Cytotoxic T cell (primary cell): Measurements from ENCODE around the genes MAP3K6, FGR and SMPDL3B.

DNA sequence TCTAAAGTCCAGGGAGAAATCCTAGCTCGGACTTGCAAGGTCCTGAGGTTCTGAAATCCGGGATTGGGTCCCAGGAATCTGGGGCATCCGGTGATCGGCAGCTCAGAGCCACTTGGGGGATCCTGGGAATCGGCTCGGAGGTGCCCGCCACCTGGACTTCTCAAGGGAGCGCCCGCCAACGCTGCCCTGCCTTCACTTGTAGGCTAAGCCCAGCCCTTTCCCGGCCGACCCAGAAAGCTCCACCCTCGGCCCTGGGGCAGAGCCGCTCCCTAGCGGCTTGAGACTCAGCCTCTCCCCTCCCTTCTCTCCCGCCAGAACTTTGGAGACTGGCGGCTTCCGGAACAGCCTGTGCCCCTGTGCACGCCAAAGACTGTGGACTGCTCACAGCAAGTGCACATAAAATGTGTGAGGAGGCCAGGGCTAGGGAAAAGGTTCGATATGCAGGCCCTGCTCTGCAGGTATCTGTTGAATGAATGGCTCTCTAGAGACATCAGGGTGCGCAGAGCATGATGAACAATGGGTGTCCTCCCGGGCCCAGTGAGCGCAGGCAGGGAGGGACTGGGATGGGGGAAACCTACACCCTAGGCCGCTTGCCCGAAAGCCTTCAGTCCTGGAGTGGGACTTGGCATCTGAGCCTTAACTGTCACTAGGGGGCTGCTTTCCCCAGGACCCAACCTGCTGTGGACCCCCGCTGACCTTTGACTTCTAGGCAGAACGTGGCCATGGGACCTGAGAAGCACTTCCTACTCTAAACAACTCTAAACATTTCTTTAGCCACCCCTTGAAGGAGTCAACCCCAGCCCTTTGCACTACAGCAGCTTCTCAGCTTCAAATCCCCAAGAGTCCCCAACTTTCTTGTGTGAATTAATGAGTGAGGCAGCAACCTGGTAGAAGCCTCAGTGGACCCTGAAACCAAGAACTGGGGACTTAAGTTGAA, at the start of gene MAP3K6:
TSS of gene MAP3K6 (minus strand) at position 200 of the 937 bp plus-strand sequence.
- PRO-cap, 2 experiments, result no peak in any of the 2 experiments

- PRO-cap, 2 experiments, result no peak in any of the 2 experiments
These were observed 7.2 kb downstream of the GPR3 start for GRCh38 chr1:27399595-27400064.

DNA sequence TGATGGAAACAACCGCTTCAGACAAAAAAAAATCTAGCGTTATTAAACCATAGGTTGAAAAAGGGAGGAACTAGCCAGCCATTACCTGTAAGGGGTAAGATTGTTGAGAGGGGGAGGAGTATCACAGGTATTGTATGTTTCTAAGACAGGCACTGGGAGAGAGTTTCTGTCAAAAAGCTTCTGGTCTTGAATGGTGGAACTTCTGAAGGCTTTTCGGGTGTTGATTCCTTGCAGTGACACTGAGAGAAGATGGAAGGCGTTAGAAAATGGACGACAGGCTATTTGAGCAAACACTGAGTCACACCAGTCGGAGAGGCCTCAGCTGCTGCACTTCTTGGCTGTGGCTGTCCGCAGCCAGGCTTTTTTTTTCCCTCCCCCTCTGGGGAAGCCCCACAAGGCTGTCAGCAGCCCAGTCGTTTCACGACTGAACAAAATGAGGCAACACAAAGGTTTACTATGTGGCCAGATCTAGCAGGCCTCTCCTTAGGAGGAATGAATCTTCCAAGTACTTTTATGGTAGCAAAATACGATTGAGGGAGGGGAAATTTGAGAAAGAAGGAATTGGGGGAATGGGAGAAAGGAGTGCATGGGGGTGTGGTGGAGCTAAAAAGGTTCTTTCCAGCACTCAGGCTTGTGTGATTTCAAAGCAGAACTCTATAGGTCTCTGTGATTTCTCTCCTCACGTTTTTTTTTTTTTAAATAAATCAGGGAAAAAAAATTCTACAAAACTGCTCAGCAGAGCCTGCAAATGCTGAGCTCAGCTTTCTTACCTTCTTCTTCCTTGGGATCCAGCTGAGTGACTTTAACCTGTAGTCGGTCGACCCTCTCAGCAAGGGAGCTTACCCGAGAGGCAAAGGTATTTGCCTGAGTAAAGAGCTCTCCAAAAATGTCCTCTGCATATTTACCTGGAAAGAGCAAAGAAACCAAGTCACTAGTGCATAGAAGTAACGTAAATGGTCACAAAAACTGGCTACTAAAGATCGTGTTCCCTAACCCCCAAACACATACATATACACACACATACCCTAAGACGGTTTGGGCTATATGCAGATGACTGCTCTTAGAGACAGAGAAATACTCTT, 26.1 kb downstream of the GPR3 start:
- PRO-cap, 2 experiments, result no peak in any of the 2 experiments

- PRO-cap, 2 experiments, result no peak in any of the 2 experiments
These were observed 14.7 kb downstream of the WASF2 start for GRCh38 chr1:27475285-27475605.

- PRO-cap, 2 experiments, result peak in 1 of 2 experiments; most common plus-strand start chr1:27490615 (in 1)
These were observed 461 bp upstream of the WASF2 start for GRCh38 chr1:27490450-27490805.

- PRO-cap, 2 experiments, result no peak in any of the 2 experiments
These were observed 29.5 kb upstream of the WASF2 start for GRCh38 chr1:27519197-27520098.

DNA sequence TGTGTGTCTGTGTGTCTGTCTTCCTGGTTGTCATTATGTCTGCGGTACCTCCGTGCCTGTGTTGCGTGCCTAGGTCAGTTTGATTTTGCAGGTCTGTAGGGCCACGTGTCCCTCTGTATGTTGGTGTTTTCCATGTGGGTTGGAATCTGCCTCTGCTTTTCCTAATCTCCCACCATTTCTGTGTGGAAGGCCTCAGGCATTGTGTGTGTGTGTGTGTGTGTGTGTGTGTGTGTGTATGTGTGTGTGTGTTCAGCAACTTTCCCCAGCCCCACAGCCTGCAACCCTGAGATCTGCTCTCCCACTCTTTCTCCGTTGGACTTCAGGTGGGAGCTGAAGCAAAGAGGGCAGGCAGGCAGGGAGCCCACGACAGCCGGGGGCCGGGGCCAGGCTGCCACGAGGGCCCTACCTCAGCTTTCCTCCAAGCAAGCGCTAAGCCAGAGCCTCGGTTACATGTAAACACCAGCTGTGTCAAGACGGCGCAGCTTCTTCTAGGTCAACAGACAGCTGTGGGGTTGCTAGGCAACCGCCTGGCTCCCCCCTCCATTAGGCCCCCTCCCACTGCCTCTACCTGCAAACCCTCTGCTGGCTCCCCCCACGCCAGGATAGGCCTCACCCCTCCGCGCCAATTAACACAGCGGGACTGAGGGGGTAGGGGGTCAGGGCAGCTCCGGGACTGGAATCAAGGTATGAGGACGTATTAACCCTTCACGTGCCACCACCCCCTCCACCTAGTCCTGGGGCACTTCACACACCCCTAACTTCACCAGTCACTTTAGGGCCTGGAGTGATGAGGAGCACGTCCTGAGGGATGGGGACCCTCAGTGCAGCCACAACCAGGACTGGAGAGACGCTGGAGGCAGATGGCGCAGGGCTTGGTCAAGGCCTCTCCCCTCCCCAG, 37.1 kb upstream of the WASF2 start:
- PRO-cap, 2 experiments, result peak in 2 of 2 experiments; most common plus-strand start position 770 of the sequence (in 1); most common minus-strand start position 332 of the sequence (in 1)

GRCh38 chr1:27554931-27555347, 49.0 kb downstream of the AHDC1 start:
- PRO-cap, 2 experiments, result no peak in any of the 2 experiments

DNA sequence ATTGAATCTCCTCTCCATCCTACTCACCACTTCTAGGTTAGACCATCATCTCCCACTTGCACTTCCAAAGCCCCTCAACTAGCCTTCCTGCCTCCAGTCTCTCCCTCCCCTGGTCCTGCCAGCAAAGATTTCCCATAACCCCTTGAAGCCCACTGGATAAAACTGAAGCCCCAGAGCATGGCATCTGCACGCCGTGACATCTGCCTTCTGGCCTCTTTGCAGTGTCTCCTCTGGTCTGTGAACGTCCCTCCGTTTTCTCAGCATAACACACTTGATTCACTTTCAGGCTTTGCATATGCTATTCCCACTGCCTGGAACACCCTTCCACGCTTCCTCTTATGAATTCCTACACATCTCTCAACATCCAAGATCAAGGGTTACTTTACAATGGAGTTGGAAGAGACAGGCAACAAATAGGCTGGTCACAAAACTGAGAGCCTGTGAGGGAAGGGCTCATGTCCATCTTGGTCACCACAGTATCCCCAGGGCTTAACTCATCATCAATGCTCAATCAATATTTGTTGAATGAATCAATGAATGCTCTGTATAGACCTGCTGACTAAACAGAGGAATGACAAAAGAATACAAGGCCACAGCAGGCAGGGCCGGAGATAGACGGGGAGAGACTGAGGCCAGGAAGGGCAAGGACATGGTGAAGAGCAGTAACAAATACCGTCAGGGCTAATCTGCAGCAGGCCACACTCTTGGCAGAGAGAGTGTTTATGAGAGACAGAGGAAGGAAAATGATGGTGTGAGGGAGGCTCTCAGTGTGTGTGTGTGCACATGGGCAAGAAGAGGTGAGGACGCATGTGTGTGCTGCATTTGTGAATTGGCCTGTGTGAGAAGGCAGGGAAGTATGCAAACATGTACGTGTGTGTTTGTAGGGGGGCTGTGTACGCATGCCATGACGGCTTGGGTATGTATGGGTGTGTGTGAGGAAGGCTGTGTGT, 15.8 kb downstream of the AHDC1 start:
- PRO-cap, 2 experiments, result no peak in any of the 2 experiments

DNA sequence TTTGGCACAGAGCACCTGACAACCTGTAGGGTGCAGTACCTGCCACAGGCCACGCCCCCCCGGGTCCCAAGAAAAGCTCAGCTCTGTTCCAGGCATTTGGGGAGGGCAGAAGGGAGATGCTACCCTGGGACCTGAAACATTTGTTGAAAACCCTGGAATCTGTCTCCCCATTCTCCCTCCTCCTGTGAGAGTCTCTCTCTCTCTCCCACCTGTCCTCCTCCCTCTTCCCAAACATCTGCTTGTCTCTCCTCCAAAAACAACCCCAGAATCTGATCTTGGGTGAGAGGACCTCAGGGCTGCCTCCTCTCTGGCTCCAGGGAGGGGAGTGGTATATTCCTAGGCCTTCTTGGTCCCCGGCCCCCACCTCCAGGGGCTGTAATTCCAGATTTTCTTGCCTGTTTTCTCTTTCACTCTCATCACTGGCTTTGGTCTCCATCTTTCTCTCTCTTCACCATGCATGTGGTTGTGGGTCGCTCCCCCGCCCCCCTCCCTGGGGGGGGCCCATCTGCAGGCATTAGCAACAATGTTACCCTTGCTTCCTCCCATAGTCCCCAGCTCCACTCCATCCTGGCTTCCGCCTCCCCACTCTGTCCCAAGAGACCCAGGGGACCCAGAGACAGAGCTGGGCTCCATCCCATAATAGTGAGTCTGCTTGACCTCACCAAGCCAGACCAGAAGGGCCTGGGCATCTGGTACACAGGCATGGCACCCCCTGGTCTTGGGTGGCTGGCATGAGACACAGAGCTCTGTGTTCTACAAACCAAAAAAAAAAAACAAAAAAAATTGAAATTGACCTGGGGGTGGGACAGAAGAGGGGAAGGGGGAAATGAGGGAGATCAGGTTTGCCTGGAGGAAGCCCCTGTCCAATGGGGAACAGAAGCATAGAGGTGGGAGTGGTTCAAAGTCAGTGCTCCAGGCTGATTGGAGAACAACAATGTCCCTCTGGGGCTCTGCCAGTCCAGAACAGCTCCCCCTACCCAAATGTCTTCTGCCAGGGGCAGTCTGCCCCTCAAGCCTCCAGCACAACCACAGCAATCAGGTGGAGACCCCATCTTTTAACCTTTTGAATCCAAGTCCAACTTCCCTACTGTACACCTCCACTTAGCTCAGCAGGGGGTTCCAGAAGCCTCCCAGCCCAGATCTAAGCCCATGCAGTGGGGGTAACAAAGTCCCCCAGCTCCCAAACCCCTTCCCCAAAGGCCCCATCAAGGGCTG, 3.8 kb downstream of the AHDC1 start:
- PRO-cap, 2 experiments, result no peak in any of the 2 experiments

DNA sequence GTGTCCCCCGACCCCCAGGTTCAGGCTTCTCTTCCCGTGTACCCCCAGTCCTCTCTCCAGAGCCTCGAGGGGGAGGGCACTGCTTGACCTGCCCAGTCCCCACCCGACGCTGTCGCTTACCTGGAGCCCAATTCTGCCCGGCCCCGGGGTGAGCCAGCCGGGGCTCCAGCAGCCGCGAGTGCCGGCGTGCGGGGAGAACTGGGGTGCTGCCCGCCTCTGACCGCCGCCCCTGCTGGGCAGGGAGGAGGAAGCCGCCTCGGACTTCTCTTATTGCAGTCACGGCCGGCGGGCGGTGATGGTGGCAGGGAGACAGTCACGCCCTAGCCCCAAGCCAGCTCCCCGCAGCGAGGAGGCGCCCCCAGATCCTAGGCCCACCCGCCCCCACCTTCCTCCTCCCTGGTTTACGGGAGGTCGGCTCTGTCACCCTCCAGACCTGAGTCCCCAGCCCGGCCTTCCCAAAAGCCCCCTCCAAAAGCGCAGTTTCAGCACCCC, at the start of gene FGR:
TSS of gene FGR (minus strand) at position 241 of the 492 bp plus-strand sequence.
- PRO-cap, 2 experiments, result no peak in any of the 2 experiments

DNA sequence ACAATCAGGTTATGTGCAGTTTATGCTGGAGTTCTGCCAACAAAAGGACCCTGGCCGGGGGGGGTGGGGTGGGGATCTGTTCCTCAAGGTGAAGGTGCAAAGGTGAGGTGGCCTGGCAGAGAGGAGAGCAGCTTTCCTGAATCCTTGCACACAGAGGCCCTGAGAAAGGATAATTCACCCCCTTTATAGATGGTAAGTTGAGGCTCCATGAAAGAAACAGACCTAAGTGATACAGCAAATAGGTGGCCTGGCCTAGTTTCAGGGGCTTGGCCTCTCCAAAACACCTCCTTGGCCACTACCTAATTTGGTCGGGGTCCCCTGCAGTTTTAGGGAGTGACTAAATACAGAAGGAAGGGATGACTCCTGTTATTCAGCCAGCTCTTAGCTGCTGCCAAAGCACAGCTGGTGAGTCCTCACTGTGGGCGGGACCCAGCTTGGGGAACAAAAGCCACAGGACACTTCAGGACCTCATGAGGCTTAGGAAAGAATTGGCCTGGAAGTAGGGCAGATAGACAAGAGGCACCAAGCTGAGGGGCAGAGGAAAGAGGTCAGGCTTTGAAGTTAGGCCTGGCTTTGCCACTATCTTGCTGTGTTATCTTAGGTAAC, 16.0 kb downstream of the IFI6 start:
- PRO-cap, 2 experiments, result no peak in any of the 2 experiments

DNA sequence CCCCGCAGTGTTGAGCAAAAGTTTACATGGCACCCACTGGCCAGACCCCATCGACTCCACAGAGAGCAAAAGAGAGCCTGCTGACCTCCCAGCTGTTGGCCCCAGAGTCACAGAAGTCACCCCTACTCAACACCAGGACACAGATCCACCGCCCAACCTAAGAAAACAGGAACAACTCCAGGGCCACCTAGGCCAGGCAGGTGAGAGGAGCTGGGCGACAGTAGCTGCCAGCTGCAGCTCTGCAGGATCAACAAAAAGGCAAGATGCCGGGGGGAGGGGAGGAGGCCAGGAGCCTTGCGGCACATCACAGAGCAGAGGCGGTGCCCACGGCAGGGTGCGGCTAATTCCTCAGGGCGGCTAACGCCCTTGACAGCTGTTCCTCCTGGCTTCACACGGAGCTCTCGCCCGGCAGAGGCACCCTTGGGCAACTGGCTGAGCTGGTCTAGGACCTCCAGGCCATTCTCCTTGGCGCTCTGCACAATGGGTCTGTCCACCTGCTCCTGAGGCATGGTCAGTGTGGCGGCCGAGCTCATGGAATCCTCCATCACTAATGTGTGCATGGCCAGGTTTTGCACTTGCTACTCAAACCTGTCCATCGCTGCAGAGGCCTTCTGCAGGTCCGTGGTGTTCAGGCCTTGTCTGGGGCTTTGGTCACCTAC, 14.6 kb upstream of the IFI6 start:
- PRO-cap, 2 experiments, result no peak in any of the 2 experiments

GRCh38 chr1:27744996-27745442, 19.3 kb downstream of the FAM76A start:
- PRO-cap, 2 experiments, result peak in 1 of 2 experiments; most common plus-strand start chr1:27745259 (in 1)

GRCh38 chr1:27790184-27790619, 17.2 kb downstream of the STX12 start:
- PRO-cap, 2 experiments, result no peak in any of the 2 experiments

DNA sequence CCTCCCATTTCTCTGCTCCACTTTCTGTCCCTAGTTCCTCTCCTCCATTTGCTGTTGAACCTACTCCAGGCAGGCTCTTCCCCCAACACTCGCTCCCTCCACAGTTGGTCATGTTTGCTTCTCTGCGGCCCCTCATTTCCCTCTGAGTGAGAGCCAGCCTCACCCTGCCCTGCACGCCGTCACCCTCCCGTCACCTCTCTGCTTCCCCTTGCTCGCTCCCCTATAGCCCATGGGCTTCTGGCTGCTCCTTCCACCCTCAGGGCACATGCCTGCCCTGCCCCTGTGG, 13.4 kb upstream of the THEMIS2 start:
- PRO-cap, 2 experiments, result no peak in any of the 2 experiments

GRCh38 chr1:27859807-27860224, 12.5 kb upstream of the THEMIS2 start:
- PRO-cap, 2 experiments, result no peak in any of the 2 experiments

DNA sequence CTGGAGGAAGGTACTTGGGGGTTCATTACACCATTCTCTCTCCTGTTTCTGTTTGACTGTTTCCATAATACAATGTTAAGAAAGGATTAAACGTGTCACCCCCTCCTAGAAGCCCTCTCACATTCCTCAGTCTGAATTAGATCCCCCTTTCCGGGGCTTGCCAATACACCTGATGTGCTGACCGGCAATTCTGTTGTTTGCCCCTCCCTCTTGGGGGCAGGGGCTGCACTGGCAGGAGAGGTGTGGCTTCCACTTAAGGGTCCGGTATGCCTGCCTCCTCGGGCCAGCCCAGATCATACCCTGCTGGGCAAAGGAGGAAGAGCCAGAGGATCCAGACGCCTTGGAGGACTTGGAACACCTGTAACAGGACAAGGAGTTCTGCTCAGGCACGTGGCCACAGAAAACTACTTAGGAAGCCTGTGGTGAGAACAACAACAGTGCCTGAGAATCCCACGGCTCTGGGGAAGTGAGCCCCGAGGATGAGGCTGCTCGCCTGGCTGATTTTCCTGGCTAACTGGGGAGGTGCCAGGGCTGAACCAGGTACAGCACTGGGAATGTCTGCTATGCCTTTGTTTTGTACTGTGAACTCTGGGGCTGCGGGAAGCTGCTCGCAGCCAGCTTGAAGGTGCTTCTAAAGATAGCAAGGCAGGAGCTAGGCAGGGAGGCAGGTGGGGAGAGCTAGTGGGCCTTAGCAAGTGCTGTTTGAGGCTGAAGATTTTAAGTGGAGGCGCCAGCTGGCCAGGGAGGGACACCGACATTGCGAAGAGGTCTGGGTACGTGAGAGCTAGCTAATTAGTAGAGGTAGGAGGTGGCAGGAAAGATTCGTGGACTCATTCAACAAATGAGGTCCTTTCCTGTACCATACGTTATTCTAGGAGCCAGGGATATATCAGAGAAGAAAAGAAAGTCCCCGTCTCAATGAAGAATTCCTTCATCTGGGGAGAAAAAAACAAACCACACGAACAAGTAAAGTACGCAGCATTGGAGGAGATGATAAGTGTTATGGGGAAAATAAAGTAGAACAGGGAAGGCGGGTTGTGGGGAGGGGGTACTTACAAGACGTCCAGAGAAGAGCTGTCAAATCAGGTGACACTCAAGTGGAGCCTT, at the start of gene SMPDL3B:
TSS of gene SMPDL3B (plus strand) at position 296 of the 1,107 bp plus-strand sequence.
- PRO-cap, 2 experiments, result no peak in any of the 2 experiments

DNA sequence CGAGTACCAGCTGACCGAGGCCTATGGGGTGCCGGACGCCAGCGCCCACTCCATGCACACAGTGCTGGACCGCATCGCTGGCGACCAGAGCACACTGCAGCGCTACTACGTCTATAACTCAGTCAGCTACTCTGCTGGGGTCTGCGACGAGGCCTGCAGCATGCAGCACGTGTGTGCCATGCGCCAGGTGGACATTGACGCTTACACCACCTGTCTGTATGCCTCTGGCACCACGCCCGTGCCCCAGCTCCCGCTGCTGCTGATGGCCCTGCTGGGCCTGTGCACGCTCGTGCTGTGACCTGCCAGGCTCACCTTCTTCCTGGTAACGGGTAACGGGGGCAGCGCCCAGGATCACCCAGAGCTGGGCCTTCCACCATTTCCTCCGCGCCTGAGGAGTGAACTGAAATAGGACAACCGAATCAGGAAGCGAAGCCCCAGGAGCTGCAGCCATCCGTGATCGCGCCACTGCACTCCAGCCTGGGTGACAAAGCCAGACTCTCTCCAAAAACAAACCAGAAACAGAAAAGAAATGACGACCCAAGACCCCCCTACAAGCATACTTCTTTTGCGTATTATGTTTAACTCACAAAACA, 1.1 kb upstream of the XKR8 start:
- PRO-cap, 2 experiments, result no peak in any of the 2 experiments

GRCh38 chr1:28112579-28113378, 24.4 kb upstream of the EYA3 start:
- PRO-cap, 2 experiments, result no peak in any of the 2 experiments